AG09309 (cell line): ENCODE measurements around the genes C1QL2, CFAP221 and EPB41L5.

DNA sequence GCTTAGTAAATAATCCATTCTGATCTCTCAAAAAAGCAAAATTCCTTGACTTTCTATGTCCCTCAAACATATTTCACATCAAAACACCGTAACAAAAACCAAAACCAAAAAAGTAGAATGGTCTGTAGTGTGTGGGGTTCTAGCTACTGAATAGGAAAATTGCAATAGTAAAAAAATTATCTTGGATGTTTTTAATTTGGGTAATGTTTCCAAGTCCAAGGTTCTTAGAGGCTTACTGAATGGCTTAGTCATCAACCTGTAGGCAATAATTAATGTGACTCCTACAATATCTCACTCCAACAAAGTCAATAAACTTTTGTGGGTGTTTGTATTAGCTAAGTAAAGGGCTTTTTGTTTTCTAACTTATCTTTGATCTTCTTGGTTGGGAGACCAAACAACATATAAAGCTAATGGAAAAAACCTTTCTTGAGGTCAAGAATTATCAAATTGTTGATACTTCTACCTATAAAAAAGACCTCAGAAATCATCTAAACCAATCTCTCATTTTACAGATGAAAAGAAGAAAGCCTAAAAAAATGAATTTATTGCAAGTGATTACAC, 2.6 kb upstream of the INSIG2 start:
- RRBS = no CpG with 5 or more reads among the region's 1 CpG

- RRBS = no CpG with 5 or more reads among the region's 39 CpGs
Measured at GRCh38 chr2:118185008-118186049, 97.1 kb downstream of the INSIG2 start.

- RRBS = no CpG with 5 or more reads among the region's 2 CpGs
Measured at GRCh38 chr2:118222629-118222915, 134.3 kb downstream of the INSIG2 start.

GRCh38 chr2:118981827-118982351, 39.9 kb downstream of the MARCO start:
- RRBS = no CpG with 5 or more reads among the region's 2 CpGs

- RRBS = 6% methylated on average over 15 of the region's 39 CpGs
Measured at GRCh38 chr2:119158657-119158980, at the start of gene C1QL2. TSS of gene C1QL2 (minus strand) at chr2:119158751.

DNA sequence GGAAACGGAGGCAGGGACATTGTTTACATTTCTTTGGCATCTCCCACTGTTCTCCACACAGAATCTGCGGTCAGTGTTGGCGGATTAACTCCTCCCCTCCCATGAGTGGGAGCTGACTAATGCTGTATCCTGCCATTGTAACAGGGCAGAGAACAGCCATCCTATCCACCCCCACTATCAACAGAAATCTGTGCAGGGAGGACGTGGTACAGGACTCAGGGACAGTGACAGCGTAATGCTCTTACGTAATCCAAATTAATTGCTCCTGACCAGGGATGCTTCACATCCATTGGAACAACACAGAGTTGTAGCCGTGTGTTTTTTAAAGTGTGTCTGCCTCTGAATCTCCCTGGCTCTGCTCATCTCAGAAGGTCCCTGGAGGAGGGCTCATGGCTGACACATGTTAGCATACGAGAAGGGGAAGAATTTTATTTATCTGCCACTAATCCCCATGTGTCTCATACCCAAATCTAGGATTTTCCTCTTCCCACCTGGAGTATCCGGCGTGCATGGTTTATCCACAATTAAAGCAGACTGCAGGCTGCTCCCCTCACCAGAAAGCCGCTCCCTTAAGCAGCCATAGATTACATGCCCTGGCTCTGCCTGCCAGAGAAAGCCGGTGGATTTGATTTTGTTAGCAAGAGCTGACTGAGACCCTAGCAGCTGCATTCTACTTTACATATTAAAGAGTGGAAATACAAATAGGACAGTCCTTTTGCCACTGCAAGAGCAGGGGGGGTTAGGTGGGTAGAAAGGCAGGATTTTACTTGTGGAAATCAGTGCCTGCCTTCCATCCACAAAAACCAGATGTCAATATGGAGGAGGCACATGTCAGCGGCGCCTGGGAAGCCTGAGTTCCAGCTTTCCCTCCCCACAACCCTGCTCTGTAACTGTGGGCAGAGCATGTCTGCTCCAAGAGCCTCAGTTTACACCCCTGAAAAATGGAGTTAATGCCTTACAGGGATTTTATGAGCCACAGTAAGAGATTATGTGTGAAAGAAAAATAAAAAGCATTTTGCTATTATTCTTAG, 32.6 kb downstream of the STEAP3 start:
- RRBS = no CpG with 5 or more reads among the region's 14 CpGs

- RRBS = no CpG with 5 or more reads among the region's 15 CpGs
Measured at GRCh38 chr2:119283662-119284582, 60.3 kb downstream of the STEAP3 start.

GRCh38 chr2:119349327-119349839, 17.3 kb downstream of the C2orf76 start:
- RRBS = no CpG with 5 or more reads among the region's 8 CpGs

- RRBS = no CpG with 5 or more reads among the region's 8 CpGs
Measured at GRCh38 chr2:119429466-119430129, 2.1 kb upstream of the TMEM37 start.

- RRBS = 75% methylated on average over 2 of the region's 8 CpGs
Measured at GRCh38 chr2:119464779-119465372, 33.2 kb downstream of the TMEM37 start.

DNA sequence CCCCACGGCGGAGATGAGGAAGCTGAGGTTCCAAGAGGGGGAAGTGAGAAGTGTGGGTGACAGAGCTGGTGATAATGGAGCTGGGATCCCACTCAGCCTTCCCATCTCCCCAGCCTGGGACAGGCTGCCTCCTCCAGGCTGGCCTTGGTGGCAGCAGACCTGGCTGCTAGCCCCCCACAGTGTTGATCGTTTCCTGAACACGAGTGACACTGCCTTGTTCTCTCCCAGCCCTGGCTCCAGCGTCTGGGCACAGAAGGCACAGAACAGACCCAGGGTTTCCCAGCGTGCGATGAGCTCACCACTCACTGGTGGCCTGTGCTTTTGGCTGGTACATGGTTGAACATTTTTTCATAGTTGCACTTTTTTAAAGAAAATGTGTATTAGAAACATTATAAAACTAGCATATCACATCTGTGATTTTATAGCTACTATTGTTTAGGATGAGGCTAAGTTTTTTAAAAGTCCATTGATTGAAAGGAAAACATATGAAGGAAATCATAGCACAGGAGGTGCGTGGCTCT, 40.9 kb downstream of the SCTR start:
- RRBS = no CpG with 5 or more reads among the region's 8 CpGs

- RRBS = no CpG with 5 or more reads among the region's 7 CpGs
Measured at GRCh38 chr2:119489533-119490062, 34.7 kb downstream of the SCTR start.

- RRBS = no CpG with 5 or more reads among the region's 4 CpGs
Measured at GRCh38 chr2:119491955-119492681, 32.2 kb downstream of the SCTR start.

- RRBS = 3% methylated on average over 22 of the region's 67 CpGs
Measured at GRCh38 chr2:119543945-119544667, at the start of gene CFAP221. TSS of gene CFAP221 (plus strand) at chr2:119544449.

DNA sequence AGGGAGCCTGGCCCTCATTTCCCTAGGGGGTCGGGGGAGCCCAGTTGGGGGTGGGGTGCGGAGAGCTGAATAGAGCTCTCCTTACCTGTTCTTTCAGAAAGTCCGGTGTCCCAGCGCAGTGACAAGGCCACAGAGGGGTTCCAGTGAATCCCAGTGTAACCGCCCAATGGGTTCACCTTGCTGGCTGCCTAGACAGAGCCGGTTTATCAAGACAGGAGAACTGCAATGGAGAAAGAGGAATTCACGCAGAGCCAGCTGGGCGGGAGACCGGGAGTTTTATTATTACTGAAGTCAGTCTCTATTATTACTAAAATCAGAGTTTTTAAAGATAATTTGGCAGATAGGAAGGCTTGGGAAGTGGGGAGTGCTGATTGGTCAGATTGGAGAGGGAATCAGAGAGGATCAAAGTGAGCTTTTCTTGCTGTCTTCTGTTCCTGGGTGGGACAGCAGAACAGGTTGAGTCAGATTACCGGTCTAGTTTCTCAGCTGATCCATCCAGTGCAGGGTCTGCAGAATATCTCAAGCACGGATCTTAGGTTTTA, 22.5 kb downstream of the TMEM177 start:
- RRBS = no CpG with 5 or more reads among the region's 11 CpGs

DNA sequence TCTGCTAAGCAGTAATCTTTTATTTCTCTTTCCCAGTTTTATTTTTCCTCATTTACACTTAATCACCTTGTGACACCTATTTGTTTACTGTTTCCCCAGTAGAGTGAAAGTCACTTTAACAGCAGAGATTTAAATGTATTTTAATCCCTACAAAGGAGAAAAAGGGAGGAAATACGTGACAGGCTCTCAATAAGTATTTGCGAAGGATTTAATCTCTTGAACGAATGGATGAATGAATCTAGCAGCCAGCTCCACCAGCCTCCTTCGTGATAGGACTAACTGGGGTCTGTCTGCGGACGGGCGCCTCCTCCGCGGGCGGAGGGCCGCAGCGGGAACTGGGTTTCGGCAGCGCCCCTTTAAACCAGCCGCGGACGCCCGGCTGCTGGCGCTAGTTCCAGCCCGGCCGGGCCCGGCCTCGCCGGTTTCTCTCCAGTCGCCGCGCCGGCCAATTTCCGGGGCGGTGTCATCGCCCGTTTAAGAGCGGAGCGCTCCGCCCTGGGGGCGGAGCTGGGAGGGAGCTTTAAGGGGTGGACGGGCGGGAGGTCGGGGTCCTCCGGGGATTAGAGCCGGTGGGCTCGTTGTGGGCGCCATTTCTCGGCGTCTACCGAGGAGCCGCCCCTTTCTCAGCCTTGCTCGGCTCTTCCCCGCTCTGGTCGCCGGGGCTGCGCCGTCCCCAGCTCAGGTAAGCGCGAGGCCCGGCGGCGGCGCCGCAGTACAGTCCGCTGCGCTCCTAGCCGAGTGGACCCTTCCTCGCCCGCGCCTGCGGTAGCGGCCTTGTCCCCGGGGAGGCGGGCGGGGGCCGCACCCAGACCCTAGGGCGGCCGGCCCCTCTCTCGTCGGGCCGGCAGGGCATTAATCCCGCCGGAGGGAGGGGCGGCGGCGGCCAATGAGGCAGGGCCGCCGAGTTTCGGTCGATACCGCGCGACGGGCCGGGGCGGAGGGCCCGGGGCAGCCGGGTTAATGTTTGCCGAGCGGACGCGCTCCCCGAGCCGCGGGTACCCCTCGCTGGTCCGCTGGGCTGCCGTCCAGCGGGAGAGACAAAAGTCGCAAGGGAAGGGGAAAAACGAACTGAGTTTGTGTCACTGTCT, at the start of gene EPB41L5:
TSS of gene EPB41L5 (plus strand) at position 549 of the 1,088 bp plus-strand sequence.
- RRBS = 2% methylated on average over 50 of the region's 107 CpGs

GRCh38 chr2:120254104-120254584, 1.5 kb downstream of the RALB start:
- RRBS = no CpG with 5 or more reads among the region's 9 CpGs

- RRBS = 58% methylated on average over 1 of the region's 11 CpGs
Measured at GRCh38 chr2:120322975-120323569, 22.9 kb upstream of the INHBB start.

- RRBS = 32% methylated on average over 5 of the region's 19 CpGs
Measured at GRCh38 chr2:120395641-120396286, 49.8 kb downstream of the INHBB start.

DNA sequence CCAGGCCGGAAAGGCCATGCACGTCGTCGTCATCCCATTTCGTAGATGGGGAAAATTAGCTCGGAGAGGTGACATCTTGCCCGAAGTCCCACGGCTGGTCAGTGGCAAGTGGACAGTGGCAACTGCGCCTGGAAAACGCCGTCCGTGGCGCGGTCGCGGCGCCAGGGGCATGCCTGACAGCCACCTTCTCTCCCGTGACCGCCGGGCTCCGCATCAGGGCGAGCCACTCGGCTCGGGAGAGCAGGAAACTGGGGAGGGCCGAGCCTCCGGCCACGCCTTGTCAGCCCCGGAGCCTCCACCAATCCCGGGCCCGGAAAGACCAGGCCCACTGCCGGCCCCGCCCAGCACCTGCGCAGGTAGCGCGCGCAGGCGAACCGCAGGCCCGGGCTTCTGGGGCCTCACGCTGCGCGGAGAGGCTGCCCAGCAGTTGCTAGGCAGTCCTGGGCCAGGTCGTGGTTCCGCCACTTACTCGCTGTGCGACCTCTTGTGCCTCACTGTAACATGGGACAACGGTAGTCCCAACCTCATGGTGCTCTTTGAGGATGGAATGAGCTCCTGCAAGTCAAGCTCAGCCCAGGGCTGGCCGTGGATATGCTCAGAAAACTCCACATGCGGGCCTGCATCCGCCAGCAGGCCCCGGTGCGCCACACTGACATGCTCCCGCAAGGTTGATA, 97.0 kb downstream of the INHBB start:
- RRBS = 31% methylated on average over 16 of the region's 53 CpGs